AG04450 (cell line): Measurements from ENCODE around the genes C1orf216 and AGO3.

DNA sequence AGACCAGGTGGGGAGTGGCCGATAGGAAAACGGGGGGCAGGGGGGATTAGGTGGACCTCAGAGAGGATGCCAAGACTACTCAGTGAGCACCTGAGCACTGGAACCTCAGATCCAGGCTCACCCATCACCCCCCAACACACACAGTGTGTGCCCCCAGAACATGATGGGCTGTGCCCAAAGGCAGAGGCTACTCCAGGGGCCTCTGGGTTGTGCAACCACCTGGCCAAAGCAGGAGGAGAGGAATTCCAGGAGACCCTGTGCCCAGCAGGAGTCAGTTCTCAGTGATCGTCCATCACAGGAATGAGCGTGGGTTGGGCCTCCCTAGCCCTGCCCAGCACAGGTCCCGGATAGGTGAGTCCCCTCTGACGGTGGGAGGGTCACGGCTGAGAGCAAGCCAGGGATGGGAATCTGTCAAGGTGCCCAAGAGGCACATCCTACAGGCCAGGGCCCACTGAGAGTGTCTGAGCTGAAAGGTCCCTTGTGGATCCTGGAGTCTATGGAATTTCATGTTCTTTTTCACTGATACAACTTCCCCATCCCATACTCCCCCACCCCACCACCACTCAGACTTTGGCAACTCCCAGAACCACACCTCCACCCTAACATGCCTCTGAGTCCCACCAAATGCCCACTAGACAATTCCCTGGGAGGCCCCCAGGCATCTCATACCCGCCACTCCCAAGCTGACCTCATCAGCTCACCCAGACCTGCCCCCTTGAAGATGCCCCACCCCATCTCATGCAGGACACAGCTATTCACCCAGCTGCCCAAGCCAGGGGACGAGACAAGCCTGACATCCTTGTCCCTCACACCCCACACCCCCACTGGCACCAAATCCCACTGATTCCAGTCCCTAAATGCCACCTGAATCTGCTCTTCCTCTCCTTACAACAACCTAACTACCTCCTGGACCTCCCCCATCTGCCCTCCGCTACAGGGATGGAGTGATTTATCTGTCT, 3.1 kb downstream of the GJB4 start:
- CAGE, long polyA plus RNA: no peak
- RRBS: no CpG with 5 or more reads among the region's 10 CpGs

DNA sequence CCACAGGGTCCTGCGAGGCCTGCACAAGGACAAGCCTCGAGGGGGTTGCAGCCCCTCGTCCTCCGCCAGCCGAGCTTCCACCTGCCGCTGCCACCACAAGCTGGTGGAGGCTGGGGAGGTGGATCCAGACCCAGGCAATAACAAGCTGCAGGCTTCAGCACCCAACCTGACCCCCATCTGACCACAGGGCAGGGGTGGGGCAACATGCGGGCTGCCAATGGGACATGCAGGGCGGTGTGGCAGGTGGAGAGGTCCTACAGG, 4.3 kb downstream of the GJB3 start:
- CAGE, long polyA plus RNA: no peak
- RRBS: no CpG with 5 or more reads among the region's 8 CpGs

GRCh38 chr1:34793426-34794276, 852 bp downstream of the GJA4 start:
- CAGE, long polyA plus RNA: no peak
- RRBS: no CpG with 5 or more reads among the region's 12 CpGs

GRCh38 chr1:35177347-35177733, 15.6 kb downstream of the SFPQ start:
- CAGE, long polyA plus RNA: no peak
- RRBS: no CpG with 5 or more reads among the region's 2 CpGs

- CAGE, long polyA plus RNA: no peak
- RRBS: no CpG with 5 or more reads among the region's 13 CpGs
Observed at GRCh38 chr1:35188882-35189464, 4.0 kb downstream of the SFPQ start.

DNA sequence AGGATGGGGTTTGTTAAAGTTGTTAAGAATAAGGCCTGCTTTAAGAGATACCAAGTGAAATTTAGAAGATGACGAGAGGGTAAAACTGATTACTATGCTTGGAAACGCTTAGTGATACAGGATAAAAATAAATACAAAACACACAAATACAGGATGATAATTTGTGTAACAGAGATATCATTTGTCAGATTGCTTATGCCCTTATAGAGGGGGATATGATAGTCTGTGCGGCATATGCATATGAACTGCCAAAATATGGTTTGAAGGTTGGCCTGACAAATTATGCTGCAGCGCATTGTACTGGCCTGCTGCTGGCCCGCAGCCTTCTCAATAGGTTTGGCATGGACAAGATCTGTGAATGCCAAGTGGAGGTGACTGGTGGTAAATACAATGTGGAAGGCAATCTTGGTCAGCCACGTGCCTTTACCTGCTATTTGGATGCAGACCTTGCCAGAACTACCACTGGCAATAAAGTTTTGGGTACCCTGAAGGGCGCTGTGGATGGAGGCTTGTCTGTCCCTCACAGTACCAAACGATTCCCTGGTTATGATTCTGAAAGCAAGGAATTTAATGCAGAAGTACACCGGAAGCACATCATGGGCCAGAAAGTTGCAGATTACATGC, 82.3 kb downstream of the ZMYM4 start:
- CAGE, long polyA plus RNA: no peak
- RRBS: no CpG with 5 or more reads among the region's 9 CpGs

DNA sequence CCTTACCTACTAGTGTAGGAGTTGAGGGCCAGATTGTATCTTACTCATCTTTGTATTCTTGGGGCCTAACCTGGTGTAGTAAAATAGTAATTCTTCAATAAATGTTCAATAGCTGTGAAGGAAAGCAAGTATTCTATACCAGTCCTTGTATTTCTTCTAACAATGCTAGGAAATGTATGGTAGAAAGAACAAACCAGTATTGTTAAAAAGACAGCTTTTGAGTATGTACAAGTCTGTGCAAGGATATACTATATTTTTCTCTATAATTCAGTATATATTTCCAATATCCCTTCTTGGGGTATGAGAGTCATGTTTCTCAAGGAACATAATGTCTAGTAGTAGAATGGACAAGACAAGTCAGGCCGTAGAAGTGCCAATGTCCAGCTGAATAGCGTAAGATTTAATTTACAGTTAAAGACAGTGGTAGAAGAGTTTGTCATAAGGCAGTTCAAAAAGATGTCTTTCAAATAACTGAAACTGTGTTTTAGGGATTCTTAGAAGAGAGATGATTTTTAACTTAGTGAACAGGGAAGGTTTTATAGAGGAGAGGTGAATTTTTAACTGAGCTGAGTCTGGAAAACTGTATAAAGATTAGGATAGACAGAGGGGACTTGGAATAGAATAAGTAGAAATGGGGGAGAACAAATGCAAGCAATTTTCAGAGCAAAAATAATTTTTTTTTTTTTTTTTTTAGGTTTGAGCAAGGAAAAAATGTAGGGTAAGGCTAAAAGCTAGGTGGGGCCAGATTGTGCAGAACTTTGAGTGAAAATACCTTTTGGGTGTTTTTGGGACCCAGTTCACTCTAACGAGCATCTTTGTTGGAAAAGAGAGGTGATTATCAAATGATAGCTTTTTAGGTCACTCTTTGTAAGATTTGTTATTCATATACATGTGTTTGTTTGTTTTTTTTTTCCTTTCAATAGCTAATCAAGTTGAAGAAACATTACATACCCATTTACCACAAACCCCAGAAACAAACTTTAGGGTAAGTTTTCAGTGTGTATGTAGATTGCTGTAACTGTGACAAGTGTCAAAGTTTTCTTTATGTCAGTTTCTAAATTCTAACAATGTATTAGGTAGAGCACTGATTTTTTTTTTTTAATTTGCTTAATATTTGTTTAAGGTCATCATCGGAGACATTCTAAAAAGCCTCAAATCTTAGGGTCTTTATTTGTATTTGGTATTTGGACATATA, 92.2 kb downstream of the ZMYM4 start:
- CAGE, long polyA plus RNA: no peak
- RRBS: no CpG with 5 or more reads among the region's 4 CpGs

DNA sequence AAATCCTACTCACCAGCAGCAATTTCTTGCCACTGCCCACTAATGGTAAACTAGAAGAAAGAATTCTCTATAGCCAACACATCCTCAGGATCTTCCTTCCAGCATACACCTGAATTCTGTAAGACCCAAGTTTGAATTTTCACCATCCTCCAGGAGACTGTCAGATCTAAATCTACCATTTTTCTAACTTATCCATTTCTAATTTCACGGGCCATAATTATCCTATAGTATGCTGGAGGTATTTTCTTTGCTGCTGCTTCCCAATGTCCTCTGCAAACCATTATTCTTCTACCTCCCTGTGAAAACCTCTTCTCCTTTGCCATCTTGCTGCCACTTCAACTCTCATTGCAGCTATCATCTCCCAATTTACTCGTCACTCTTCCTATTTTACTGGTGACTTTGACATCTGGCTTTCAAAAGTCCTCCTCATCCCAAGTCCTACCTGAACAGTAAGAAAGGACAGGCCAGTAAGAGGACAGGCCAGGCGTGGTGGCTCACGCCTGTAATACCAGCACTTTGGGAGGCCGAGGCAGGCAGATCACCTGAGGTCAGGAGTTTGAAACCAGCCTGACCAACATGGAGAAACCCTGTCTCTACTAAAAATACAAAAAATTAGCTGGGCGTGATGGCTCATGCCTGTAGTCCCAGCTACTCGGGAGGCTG, 56.0 kb downstream of the KIAA0319L start:
- CAGE, long polyA plus RNA: no peak
- RRBS: no CpG with 5 or more reads among the region's 7 CpGs

GRCh38 chr1:35560756-35561335, 3.2 kb downstream of the NCDN start:
- CAGE, long polyA plus RNA: no peak
- RRBS: 40% methylated on average over 7 of the region's 27 CpGs

GRCh38 chr1:35595716-35596214, 22.7 kb downstream of the TFAP2E start:
- CAGE, long polyA plus RNA: no peak
- RRBS: no CpG with 5 or more reads among the region's 7 CpGs

DNA sequence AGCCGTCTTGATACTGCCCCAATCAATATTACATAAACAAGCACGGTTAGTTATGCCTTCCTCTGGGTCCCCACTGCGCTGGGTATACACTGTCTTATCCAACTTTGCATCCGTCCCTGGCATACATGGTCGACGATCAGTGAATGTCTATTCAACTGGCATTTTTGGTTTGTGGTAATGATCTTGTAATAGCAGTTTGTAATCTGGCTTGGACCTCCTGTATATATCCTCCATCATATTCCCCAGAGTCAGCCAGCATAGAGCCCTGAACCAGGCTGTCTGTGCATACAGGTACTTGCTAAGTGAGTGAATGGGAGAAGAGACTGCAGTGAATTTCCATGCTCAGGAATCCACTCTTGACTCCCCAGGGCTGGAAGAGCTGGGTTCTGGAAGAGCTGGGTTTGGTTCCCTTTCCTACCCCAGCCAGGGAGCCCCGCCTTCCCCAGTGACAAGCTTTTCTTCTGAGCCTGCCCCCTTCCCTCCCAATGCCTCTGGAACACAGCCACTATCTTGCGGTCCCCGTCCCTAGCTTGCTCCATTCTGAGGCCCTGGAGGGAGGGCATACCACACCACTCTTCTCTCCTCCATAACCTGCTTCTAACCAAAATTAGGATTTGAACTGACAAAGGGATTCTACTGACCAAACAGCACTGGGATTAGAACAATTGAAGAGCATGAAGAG, 992 bp downstream of the C1orf216 start:
- CAGE, long polyA plus RNA: no peak
- RRBS: no CpG with 5 or more reads among the region's 9 CpGs

- CAGE, long polyA plus RNA: no peak
- RRBS: 2% methylated on average over 40 of the region's 73 CpGs
Observed at GRCh38 chr1:35718652-35719417, at the start of gene C1orf216. C1orf216 (minus strand) TSS chr1:35718884.

GRCh38 chr1:35817455-35818146, 9.8 kb downstream of the AGO4 start:
- CAGE, long polyA plus RNA: no peak
- RRBS: no CpG with 5 or more reads among the region's 3 CpGs

DNA sequence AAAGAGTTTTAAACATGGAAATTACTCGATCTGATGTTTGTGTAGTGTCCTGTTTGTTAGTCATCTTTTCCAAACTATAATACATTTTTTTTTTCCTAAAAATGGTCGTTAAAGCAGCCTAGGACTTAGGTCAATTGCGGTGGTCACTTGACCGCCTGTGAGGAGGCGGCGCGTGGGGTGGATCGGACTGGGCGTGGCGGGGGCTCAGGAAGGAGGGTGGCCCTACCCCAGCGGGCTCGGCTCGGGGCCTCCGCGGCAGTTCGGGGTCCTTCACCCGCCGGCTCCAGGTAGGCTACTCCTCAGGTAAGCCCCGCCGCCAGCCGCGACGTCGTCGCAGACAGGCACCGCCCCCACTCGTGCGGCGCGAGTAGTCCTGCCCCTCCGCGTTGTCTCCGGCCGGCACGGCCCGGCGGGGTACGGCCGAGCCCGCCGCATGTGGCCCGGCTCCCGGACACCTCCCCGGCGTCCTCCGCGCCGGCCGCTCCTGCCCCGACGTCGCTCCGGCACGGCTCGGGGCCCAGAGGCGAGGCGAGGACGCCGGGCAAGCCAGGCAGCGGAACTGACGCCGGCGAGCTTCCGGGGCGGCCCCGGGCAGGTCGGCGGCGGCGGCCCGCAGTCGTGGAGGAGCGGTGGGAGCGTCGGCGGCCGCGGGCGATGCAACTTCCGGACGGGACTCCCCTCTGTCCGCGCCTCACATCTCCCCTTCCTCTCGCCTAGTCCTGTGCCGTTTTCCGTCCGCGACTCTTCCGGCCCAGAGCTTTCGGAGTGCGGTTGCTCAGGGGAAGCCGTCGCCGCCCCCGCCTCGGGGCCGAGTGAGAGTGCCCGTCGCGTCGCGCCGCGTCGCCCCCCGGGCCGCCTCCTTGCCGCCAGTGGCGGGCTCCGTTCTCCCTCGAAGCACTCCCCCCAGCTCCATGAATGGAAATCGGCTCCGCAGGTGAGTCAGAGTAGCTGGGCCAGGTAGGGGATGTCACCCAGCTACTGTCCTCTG, at the start of gene AGO3:
Gene AGO3 (plus strand): TSS at position 594 of the 988 bp plus-strand sequence.
- CAGE, long polyA plus RNA: no peak
- RRBS: under 1% methylated on average over 46 of the region's 113 CpGs

GRCh38 chr1:36089553-36090152, 961 bp downstream of the ADPRS start:
- CAGE, long polyA plus RNA: no peak
- RRBS: 37% methylated on average over 2 of the region's 20 CpGs

- CAGE, long polyA plus RNA: no peak
- RRBS: under 1% methylated on average over 4 of the region's 32 CpGs
Observed at GRCh38 chr1:36223319-36224260, 653 bp upstream of the THRAP3 start.

DNA sequence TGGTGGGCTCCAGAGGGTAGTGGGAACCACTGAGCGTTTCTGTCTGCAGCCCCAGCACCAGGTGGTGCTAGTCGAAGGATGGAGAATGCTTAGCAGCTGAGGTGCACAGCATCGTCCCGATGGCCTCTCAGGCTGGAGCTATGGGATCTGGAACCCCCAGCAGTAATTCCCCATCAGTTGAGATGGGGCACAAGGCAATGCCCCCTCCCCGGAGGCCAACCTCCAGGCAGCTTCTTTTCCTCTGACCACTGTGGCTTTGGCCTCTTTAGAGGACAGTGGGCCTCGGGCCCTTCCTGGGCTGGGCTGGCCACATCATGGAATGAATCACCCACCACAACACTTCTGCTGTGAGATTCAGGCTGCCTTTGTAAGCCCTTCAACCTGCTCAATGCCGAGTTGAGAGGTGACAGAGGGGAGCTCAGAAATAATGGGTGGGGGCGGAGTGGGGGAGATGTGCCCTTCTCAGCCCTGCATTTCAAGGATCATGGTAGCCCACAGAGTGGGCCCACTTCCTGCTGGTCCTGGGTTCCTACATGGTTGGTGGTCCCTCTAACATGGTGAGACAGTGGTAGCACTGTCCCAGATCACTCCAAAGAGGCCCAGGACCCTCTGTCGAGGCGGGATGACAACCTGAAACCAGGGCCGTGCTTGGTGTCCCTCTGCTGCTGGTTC, 29.5 kb upstream of the EVA1B start:
- CAGE, long polyA plus RNA: no peak
- RRBS: no CpG with 5 or more reads among the region's 11 CpGs

GRCh38 chr1:36369503-36369838, 16.3 kb downstream of the STK40 start:
- CAGE, long polyA plus RNA: no peak
- RRBS: no CpG with 5 or more reads among the region's 5 CpGs

DNA sequence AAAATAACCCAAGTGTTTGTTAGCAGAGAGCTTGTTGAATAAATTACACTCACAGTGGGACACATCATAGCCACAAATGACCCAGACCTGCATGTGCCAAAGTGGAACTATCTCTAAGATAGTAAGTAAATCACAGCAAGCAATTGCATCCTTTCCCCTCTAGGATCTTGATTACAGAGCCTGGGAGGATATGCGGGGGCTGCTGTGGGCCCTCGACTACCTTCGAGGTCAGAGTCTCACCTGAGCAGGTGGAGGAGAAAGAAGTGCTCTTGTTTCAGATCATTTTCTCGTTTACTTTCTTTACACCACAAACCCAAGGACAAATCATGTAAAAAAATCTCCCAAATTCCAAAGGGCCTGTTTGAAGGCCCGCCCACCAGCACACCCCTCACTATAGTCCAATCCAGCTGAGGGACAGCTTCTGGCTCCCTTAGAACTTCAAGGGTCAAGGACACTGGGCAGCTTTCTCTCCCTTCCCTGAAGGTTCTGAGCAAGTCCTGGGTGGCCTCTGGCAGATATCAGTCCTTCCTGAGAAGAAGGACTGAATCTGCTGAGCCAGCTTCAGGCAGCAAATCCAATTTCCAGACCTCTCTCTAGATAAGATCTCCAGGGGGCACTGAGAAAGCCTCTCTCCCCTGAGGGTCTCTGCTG, 5.6 kb downstream of the STK40 start:
- CAGE, long polyA plus RNA: no peak
- RRBS: no CpG with 5 or more reads among the region's 5 CpGs

- CAGE, long polyA plus RNA: no peak
- RRBS: no CpG with 5 or more reads among the region's 1 CpG
Observed at GRCh38 chr1:36390530-36391056, 4.9 kb upstream of the STK40 start.